Measurements from ENCODE around the gene INPP5E.

GRCh38 chr9:135951709-135952324 is 9.4 kb downstream of the UBAC1 start:
- RRBS: no CpG with 5 or more reads among the region's 12 CpGs

DNA sequence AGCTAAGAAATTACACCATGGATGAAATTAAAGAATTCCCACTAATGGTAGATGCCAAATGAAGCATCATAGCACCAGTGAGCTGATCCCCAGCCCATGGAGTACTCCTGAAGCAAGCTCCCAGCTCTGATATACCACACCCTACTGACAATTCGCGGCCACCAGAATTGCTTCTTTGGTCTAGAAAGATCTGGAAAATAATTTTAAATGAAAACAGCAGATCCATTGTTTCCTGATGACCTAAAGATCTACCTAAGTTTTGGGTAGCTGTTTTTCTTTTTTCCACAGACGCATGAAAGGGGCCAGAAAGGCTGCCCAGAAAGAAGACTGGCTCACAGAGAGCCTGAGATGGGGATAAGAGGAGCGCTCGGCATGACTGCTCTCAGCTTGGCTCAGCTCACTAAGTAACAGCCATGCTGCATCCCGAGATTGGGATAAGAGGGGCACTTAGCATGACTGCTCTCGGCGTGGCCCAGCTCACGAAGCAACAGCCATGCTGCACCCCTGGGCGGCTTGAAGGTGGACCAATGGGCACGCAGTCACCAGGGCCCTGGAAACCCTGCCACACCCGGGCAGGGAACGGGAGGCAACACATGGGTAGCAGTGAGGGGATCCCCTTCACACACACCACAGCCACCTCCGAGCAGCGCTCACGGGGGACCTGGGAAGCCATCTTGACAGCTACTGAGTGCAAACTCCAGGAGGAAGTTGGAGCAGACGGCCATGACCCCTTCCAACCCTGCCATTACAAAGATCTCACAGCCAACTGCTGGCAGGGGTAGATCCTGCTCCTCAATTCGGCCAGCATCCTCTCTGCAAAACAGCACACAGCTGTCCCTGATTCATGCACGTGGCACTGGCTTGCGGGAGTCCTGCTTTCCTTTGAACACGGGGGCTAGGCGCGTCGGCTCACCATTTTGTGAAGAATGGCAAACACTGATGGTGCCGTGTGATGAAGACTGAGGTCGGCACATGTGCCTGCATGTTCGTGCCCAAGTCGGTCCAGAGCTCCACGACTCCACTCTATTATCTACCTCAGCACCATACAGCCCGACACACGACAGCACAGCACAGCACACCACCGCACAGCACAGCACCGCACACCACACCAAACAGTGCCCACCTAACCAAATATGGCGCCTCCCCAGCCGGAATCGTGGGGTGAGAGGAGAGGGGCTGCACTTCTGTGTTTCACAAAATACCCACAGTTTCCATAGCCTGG is 5.2 kb downstream of the UBAC1 start:
- RRBS: no CpG with 5 or more reads among the region's 36 CpGs

DNA sequence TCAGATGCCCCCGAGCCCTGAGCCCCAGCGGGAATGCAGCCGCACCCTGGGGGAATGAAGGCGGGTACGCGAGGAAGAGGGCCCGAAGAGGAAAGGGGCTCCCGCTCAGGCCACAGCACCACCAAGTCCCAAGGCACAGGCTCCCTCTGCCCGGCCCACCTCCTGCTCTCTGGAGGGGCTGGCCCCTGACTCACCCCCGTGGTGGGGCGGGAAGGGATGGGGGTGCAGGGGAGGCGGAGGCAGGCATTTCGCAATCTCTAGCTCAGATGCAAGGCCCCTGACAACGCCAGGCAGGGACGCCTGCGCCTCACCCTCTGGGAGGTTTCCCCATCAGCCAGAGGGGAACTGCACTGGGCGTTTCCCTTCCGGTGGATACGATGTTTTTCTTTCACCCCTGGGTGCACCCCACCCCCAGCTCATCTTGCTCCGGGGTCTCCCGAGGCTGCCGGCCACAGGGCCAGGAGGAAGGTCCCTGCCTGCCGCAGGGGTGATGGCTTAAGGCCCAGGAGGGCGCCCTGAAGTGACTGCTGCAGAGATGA is 49.0 kb downstream of the NACC2 start:
- RRBS: no CpG with 5 or more reads among the region's 24 CpGs

DNA sequence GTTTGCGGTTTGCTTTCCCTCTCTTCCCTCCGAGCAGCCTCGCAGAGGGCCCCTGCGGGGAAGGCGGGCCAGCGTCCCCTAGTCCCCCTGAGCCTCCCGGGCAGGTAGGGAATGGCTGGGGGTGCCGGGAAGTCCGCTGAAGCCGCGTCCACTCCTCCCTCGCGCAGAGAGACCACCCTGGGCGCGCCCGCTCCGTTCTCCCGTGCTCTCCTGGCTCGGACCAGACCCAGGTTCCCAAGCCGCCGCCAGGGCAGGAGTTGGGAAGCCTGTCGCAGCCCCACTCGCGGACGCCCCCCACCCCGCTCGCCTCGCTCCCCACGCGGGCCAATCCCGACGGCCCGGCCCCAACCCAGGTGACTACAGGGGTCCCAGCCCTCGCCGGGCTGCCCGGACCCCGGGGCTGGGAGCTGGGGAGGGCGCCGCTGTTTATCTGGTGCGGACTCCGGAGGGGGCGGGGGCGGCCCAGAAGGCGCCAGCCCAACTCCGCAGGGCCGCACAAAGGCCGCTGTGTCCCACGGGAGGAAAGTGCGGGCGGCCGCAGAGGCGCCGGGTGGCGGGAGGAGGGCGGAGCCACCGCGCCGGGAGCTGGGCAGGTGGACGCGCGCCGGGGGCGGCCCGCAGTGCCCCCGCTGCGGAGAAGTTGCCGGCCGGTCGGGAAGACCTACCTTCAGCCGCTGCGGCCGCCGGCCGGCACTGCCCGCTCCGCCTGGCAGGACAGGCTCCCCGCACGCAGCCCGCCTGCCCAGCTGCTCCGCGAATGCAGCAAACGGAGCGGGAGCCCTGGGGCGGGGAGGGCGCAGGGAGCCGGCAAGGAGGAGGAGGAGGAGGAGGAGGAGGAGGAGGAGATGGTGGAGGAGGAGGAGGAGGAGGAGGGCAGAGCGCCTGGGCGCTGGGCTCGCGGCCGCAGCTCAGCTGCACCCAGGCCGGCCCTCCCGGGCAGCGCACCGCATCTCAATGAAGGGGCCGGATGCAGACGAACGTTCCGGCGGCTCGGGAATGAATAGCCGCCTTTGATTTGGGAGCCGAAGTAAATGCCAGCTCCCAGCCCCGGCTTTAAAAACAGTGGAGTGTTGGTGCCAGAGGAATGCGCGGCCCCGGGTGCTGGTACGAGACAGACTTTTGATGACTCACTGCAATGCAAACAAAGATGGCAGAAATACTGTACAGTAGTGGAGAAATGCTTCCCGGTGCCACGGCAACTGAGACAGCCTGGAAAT is 43.6 kb downstream of the NACC2 start:
- RRBS: no CpG with 5 or more reads among the region's 110 CpGs

DNA sequence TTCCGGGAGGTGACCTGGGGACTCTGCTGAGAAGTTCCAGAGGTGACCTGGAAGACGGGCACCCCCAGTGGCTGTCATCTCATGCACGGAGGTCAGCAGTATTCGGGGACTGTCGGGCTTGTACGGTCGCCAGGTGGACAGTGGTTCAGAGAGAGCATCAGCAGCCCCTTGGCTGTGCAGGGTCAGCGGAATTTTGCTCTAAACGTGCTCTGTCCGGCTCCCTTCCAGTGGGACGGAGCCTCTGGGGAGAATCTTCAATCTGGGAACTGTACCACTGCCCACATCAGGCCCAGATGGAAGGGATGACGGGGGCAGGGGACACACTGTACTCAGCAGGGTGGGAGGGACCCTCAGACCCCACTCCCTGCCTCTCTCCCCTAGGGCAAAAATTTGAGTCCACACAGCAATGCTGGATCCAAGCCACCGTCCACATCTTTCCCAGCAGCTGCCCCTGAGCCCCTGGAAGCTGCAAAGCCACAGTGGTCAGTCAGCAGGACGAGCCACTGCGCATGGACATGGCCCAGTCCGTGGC is 7.0 kb downstream of the NACC2 start:
- RRBS: no CpG with 5 or more reads among the region's 16 CpGs

DNA sequence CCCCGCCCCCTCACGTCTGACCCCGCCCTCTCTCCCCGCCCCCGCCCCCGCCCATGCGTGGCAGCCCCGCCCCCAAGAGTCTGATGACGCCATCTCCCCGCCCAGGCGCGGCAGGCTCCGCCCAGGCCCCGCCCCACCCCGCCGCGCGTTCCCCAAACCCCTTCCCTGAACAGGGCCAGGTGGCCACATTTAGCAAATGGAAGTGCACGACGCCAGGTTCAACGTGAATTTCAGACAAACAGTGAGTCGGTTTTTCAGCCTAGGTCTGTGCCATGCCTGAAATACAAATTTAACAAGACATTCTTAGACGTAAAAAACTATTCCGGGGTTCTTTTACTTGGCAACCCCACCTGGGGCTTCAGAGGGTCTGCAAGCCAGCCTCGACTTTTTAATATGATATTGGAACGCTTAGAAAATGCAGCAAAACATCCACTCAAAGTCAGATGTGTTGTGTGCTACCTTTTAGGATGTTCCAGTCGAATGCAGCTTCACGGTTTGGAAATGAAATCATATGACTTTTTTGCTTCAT is 355 bp upstream of the QSOX2 start:
- RRBS: no CpG with 5 or more reads among the region's 28 CpGs

DNA sequence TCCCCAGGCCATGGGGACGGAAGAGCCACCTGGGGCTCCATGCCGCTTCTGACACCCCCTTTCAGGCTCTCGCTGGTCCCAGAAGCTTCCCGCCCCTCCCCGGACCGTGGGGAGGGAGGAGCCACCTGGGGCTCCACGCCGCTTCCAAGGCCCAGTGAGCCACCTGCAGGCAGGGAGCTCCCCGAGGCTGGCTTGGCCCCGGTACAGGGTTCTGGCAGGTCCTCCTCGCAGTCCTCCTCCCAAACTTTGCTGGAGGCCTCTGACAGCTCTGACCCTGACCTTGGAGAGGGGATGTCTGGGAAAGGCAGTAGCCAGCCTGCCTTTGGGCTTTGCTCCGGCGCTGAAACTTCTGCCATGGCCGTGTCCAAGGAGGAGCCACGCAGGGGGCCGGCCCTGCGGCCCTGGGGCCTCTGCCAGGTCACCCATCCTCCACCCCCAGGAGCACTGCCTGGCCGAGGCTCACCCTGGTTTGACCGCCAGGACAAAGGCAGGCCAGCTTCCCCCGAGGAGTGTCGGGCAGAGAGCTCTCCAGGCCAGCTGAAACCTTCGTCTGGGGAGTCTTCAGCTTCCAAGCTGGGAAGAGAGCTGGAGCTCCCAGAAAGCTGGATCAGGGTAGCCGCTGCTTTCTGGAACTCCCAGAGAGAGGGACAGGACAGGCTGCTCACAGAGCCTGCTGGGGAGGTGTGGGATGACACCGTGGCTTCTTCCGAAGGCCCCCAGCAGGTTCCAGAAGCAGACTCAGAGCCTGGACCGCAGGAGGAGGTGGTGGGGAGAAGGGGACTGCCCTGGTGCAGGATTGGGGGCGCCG is 8.9 kb upstream of the QSOX2 start:
- RRBS: 39% methylated on average over 9 of the region's 28 CpGs

GRCh38 chr9:136266805-136267987 is 21.6 kb upstream of the QSOX2 start:
- RRBS: 16% methylated on average over 10 of the region's 71 CpGs

- RRBS: 13% methylated on average over 6 of the region's 30 CpGs
Measured at GRCh38 chr9:136325897-136326747, 1.2 kb upstream of the GPSM1 start.

DNA sequence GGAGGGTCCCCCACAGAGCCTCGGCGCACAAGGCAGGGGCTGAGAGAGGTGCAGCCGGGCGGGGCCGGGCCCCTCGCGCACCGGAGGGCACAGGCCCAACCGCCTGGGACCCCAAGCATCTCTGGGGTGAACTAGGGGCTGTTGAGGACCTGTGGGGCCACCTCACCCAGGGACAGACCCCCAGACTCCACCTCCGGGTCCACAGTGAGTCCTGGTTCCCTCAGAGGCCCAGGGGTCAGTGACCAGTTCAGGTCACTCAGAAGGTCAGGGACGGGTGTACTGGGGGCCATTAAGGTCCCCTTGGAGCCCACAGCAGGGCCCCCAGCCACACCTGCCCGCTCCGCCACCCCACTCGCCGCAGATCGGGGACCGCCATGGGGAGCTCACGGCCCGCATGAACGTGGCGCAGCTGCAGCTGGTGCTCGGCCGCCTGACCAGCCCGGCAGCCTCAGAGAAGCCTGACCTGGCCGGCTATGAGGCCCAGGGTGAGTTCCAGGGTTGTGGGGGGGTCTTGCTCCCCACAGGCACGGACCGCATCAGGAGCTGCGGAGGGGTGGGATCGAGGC is 13.3 kb downstream of the GPSM1 start:
- RRBS: 97% methylated on average over 6 of the region's 29 CpGs

DNA sequence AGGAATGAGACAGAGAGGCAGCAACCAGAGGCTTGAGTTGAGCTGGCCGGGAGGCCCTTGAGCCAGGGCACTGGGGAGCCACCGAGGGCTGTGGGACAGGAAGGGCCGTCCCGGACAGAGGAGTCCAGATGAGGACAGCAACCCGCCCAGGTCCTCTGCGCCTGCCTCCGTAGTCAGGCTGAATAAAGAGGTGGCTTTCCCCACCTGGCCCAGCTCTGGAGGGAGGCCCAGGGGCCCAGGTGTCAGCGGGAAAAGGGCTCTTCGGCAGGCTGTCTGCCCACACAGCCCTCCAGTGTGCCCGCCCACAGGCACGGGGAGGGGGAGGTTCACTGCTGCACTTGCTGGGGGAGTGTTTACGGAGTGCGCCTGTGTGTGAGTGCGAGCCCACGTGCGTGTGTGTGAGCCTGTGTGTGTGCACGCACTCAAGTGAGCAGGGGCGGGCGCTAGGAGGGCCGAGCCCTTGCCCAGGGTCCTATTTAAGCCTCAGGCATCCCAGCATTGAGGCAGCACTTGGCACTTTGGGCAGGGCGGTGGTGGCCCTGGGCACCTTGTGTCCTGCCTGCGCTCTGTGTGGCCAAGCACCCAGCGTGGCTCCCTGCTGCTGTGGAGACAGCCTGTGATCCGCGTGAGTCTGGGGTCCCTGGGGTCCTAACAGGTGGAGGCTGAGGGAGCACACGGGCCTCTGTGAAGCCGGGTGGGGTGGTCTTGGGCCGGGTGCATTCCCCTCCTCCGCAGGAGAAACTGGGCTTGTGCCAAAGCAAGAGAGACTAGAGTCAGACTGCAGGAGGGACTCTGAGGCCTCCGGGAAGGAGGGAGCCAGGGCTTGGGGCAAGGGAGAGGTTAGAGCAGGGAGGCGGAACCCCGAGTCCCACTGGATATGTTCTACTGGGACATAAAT is 10.8 kb downstream of the DNLZ start:
- RRBS: 80% methylated on average over 7 of the region's 32 CpGs

- RRBS: 96% methylated on average over 4 of the region's 37 CpGs
Measured at GRCh38 chr9:136407069-136407708, 3.2 kb downstream of the ENTR1 start.

- RRBS: 1% methylated on average over 22 of the region's 97 CpGs
Measured at GRCh38 chr9:136439440-136440465, at the start of gene INPP5E. TSS of gene INPP5E (minus strand) at chr9:136439845.

DNA sequence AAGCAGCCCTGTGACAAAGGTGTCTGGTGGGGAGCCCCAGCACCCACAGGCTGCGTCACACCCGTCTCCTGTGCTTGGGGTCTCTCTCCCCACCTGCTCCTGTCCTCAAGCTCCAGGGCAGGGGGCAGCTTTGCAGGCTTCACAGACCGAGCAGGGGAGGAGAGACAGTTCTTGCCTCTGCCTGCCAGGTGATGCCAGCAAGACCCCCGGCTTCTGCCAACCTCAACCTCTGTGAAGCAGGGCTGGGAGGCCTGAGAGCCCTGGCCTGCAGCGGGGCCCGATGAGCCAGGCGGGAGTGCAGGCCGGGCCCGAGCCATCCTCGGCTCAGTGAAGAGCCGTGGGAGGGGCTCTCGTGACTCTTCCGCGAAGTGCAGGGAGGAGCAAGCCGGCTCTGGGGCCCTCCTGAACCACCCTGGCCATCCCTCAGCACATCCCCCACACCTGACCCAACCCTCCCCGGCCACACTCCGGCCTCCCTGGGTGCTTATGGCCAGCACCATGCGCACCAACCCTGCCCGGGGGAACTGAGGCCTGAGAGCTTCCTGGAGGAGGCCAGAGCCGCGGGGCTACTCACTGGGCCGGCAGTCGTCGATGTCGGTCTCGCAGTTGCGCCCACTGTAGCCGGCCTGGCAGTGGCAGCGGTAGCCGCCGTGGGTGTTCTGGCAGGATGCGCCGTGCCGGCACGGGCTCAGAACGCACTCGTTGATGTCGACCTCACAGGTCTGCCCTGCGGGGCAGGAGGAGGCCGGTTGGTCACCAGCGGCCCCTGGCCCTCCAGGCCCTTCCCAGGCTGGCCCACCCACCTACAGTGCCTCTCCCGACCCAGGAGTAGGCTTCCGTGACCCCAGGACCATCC is 27.5 kb upstream of the SEC16A start:
- RRBS: 90% methylated on average over 35 of the region's 43 CpGs

GRCh38 chr9:136519329-136519886 is 26.4 kb downstream of the NOTCH1 start:
- RRBS: 89% methylated on average over 4 of the region's 28 CpGs

DNA sequence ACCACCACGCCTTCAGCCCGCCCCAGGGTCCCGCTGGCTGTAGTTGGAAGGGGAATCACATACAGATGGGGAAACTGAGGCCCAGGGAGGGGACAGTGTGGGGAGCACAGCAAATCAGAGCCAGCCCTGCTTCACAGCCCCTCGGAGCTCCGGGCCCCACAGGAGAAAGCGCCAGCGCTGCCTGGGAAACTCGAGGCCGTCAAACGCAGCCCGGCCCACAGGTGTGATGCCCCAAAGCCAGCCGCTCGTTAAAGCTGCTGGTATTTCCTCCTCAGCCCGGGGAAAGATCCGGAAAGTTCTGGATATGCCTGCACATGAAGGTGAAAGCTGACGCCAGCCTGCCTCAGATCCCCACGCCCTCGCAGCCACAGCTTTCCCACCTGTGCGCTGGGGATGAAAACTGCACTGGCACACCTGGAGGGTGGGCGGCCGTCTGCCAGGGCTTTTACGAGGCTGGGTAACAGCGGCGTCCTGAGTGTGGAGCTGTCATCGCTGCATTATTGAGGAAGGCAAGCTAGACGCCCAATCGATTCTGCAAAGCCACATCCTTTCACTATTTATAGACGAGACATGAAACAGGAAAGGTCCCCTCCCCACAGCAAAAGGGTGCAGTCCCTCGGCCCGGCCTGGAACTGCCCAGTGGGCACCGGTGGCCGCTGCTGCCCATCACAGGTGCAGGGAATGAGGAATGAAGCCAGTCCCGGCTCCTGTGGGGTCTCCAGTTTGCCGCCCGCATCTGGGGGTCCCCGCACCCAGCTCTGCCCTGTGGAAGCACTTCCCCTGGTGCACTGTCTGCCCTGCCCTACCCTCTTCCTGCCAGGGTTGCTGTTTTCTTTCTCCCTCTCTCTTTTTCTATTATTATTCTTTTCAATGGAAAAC is 7.3 kb downstream of the NOTCH1 start:
- RRBS: 85% methylated on average over 13 of the region's 36 CpGs

GRCh38 chr9:136615187-136616016 is 47.3 kb upstream of the EGFL7 start:
- RRBS: 96% methylated on average over 3 of the region's 23 CpGs

- RRBS: no CpG with 5 or more reads among the region's 19 CpGs
Measured at GRCh38 chr9:136617662-136618386, 44.9 kb upstream of the EGFL7 start.

- RRBS: 83% methylated on average over 7 of the region's 14 CpGs
Measured at GRCh38 chr9:136646970-136647428, 15.7 kb upstream of the EGFL7 start.

- RRBS: 75% methylated on average over 5 of the region's 22 CpGs
Measured at GRCh38 chr9:136669555-136670006, 6.9 kb downstream of the EGFL7 start.